Bile duct (tissue), 1 donor: ENCODE data around the gene SPTLC3.

- PRO-cap = unidirectional peak, plus-strand start at chr20:13008972
Measured at GRCh38 chr20:13008764-13009612, at the start of gene SPTLC3. SPTLC3 (plus strand) TSS chr20:13008972.

DNA sequence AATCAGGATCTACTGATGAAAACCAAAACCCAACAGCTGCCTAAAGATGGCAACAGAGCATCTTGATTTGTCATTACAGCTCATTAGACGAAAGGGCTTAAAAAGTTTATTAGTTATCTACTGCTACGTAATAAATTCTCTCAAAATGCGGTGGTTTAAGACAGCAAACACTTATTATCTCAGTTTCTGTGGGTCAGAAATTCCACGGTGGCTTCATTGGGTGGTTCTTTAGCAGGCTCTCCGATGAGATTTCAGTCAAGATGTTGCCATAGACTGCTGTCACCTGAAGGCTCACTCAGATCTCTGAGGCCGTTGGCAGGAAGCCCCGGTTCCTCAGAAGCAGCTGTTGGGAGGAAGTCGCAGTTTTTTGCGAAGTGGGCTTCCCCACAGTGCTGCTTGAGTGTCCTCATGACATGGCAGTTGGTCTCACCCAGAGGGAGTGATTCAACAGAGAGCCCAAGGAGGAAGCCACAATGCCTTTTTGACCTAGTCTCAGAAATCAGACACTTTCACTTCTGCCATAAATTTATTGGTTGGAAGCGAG is 208.5 kb downstream of the TASP1 start:
- PRO-cap = unidirectional peak, plus-strand start at position 364 of the sequence

GRCh38 chr20:13459189-13459774 is 179.4 kb downstream of the TASP1 start:
- PRO-cap = no peak

DNA sequence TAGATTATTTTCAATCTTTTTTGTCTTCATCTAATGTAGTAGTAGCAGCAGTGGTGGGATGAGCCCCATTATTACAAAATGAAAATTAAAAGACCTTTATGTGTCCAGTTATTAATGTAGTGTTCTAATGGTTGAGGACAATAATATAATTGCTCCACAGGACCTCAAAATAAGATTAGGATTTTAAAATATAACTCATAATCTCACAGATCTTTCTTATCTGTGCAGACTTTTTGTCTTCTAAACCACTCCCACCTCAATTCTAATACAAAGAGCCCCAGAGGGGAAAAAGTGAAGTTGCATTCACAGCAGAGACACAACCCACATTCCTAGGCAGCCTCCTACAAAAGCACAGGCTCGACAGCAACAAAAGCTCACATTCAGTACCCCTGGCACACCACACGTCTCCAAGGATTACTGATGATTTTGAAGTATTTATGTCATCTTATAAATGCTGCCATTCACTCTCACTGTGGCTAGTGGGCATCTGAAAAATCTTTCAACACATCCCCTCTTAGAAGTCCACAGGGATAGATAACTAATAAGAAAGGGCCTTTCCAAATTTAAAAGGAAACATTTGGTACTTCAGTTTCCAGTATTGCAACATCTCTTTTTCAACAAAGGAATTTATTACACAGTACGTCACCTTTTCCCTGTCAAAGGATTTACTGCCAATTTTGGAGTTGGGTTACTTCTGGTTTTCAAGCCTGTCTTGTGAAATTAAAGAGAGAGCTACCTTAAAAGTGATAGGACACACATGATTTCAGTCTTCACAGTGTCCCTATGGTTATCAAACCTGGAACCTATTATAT is 146.8 kb downstream of the TASP1 start:
- PRO-cap = no peak

GRCh38 chr20:13775842-13776395 is 8.8 kb downstream of the ESF1 start:
- PRO-cap = no peak

- PRO-cap = no peak
Measured at GRCh38 chr20:16283785-16284546, 289.3 kb downstream of the KIF16B start.

DNA sequence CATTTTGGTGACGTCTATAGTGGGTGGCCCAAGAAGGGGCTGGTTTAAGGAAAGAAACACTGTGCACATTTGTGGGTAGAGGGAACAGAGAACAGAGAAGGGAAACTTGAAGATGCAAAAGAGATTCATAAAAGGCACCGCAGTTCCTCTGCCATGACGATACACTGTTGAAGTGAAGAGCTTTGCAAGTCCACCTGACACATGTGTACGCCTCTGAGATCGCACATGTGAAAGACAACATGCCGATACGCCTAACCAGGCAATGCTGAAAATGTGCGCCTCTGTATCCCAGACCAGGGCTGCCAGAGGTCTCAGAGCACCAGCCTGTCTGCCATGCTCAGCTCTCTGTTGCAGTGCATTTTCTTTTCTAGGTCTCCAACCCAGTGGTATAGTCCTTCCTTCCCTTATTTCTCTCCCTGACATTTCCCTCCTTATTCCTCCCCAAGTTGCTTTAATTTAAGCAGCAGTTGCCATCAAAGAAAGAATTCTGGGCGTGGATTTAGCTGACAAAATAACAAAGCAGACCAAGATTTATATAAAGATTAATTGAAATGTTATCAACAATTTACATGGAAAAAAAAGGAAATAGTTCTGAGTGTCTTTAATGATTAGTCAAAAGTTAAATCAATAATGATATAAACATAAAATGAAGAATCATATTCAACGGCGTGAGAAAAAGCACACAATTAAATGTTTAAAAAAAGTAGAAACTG is 180.7 kb downstream of the KIF16B start:
- PRO-cap = no peak

- PRO-cap = no peak
Measured at GRCh38 chr20:16463029-16463635, 110.1 kb downstream of the KIF16B start.

DNA sequence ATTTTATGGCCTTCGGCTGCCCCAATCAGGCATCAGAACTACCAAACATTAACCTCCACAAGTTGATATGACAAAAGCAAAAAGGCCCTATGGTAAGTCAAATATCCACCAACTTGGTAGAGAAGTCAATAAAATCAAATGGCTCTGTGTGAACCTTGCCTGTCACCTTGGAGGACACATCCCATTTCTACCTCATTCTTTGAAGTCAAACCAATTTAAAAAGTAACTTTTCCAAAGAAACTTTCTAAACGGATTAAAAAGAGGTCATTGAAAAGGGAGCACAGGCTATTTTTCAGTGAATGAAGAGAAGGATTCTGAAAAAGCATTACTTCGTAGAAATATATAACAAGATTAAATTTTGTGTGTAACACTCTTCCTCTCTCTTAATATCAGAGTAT is 983 bp downstream of the KIF16B start:
- PRO-cap = no peak

GRCh38 chr20:16575391-16575915 is 2.2 kb upstream of the KIF16B start:
- PRO-cap = no peak

- PRO-cap = no peak
Measured at GRCh38 chr20:16587154-16587485, 13.9 kb upstream of the KIF16B start.

DNA sequence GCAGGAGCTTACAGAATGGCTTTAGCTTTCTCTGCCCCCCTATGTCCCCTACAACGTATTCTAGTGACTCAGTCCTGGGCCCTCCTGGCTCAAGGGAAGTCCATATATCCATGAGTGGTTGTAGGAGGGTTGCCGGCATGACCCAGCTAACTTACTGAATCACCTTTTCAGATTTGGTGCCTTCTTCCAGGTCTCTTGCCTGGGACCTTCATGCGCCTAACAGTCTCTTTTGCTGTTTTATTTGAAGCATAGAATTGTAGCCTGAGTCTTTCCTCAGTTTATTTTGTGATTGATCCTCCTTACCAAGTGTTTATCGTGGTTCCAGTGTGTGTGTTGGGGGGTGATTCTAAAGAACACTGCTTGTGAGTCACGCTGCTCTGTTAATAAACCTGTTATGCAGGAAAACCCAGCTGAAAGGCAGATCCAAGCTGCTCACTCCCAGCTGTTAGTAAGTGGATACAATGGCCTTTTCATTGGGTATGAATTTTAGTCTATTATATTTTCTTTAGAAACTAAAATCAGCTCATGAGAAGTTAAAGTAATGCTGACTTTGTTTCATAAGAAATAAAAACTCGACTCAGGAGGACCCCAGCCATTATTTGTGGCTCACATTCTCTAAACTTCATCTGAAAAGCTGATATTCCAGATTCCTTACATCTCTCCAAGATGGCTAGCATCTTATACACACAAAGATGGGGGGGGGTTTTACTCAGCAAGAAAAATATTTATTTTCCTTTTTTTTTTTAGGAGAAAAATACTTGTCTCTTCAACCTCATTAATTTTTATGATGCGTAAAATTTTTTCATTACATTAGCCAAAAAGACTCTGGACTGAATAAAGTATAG is 12.2 kb upstream of the DSTN start:
- PRO-cap = no peak

DNA sequence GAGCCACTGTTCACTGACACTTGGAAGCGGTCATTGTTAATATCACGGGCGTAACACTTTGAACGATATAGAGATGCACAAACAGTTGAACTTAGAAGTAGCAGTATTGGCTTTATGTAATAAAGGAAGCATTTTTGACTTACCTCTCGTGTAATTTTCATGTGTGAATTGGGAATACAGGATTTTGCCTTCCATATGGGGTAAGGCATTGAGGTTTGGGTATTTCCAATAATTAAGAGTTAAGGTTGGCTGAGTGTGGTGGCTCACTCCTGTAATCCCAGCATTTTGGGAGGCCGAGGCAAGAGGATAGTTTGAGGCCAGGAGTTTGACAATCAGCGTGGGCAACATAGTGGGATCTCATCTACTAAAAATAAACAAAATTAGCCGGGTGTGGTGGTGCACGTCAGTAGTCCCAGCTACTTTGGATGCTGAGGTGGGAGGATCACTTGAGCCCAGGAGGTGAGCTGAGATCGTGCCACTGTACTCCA is 38.3 kb downstream of the DSTN start:
- PRO-cap = no peak

GRCh38 chr20:17613236-17614349 is 43.7 kb downstream of the DSTN start:
- PRO-cap = unidirectional peak, minus-strand start at chr20:17613733

GRCh38 chr20:17636629-17637296 is 45.3 kb downstream of the RRBP1 start:
- PRO-cap = no peak

GRCh38 chr20:17679764-17680876 is 1.9 kb downstream of the RRBP1 start:
- PRO-cap = bidirectional peak, plus-strand start at chr20:17680312, minus-strand start at chr20:17680074; bidirectional peak, plus-strand start at chr20:17680591, minus-strand start at chr20:17680455

DNA sequence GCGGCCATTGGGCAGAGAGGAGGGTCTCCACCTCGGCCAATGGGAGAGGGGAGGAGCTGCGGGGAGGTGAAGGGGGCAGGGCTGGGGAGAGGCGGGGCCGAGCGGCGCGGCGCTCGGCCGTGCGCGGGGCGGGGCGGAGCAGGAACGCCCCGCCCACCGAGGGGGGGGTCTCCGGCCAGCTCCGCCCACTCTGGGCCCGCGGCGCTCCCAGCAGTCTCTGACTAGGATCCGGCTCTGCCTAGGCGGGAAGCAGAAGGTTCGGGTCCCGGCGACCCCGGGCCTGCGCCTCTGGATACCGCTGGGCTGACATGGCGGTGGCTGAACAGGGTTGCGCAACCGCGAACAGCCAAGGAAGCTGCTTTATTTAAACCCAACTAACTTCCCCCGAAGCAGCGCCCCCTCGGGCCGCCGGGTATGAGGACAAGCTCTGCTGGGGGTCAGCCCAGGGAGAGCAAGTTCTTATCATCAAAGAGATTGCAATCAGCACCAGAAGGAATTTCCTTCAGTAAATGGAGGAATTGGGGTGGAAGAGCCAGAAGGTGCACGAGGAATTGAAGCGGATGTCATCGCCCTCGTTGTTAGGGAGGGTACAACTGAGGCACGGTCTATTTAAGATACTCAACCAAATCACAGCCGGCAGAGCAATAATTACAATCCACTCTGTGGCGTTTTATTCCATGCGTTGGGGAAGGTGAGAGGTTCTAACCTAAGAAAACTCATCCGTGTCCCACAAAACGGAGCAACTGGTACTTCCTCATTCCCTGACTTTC is 544 bp upstream of the RRBP1 start:
- PRO-cap = bidirectional peak, plus-strand start at position 252 of the sequence, minus-strand start outside the sequence

GRCh38 chr20:17962484-17963441 is 5.8 kb downstream of the SNX5 start:
- PRO-cap = unidirectional peak, minus-strand start at chr20:17962828

DNA sequence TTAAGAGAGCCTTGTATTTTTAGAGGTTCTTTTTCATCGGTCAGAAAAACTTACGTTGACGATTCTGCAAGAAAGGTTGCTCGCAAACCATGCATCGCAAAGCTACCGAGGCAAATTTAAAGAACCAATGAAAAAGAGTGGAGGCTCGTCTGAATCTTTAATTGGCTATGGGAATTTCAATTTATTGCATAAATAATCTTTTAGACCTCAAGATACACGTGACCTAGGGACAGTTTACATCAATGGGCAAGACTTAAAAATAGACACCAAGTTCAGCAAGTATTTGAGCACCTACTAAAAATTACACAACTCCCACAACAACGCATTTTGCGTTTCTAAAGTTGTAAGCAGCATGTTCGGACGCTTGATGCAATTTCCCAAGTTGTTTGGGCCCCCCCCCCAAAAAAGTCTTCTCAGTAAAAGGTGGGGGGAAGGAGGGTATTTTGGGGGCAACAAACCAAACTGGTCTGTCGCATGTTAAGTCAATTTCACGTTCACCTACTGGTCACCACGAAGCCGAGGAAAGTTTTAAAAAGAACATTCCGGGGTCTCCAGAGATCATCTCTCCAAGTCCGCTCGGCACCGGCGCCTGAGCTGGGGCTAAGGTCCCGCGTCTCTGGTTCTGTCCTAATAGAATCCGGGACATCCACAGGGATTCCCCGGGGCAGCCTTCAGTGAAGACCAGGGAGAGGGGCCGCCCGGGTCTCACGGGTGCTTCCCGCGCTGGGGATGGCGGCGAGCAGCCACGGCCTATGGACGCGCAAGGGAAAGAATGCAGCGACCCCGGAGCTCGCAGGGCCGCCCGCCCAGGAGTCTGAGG is 844 bp downstream of the SNX5 start:
- PRO-cap = unidirectional peak, plus-strand start at position 674 of the sequence

GRCh38 chr20:18252536-18253689 is 35.4 kb upstream of the ZNF133 start:
- PRO-cap = no peak